T47D (cell line): ENCODE data around the genes TIMP2, CBX4 and CARD14.

- RRBS = 1% methylated on average over 59 of the region's 121 CpGs
These were observed at the start of gene TIMP2 for GRCh38 chr17:78924490-78925592. Gene TIMP2 (minus strand): TSS chr17:78925387.

DNA sequence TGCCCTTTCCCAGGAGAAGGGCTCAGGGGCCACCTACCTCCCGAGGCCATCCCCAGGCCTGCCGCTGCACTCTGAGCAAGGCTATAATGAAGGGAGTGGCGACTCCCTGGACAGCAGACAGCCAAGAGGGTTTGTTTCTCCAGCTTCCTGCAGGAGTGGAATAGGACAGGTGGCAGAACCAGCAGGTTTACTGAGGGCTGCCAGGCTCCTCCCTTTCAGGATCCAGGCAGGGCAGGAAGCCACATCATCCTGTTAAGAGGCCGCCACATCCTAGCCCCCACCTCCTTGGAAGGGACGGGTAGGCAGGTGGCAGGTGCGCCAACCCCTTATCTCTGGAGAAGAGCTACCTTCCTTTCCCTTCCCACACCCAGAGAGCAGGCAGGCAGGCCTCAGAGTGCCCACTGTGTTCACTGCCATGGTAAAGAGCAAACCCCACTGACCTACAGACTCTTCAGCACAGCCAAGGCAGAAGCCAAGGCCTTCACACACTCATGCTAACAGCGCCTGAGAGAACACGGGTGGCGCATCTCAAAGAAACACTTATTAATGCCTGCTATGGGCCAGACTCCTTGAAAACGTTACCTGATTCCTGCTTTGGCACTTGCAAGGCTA lies 4.1 kb downstream of the CANT1 start:
- RRBS = no CpG with 5 or more reads among the region's 10 CpGs

- RRBS = no CpG with 5 or more reads among the region's 6 CpGs
These were observed 838 bp upstream of the C1QTNF1 start for GRCh38 chr17:79023135-79023527.

- RRBS = no CpG with 5 or more reads among the region's 6 CpGs
These were observed 12.5 kb downstream of the C1QTNF1 start for GRCh38 chr17:79036355-79036969.

DNA sequence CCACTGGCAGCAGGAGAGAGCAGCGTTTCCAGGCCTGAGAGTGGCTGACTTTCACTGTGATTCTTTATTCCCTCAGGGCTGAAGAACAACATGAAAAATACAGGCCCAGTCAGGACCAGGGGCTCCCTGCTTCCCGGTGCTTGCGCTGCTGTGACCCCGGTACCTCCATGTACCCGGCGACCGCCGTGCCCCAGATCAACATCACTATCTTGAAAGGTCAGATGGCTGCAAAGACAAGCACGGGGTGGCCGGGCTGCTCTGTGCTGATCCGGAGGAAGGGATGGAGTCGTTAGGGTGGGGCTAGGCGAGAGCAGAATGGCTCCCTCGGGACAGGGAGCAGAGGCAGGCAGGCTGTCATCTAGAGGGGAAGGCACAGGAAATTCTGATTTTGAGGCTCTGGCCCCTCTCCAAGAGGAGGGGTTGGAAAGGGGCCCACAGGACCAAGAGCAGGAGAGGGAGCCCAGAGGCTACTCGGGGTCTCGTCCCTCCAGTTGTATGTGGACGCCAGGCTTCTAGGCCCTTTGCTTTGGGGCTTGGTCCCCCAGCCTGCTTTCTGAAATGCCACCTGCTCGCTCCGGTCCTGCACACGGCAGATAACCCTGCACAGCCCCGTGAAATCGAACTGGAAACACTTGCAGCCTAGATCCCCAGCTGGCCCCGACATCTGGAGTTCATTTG lies 22.6 kb downstream of the C1QTNF1 start:
- RRBS = 7% methylated on average over 6 of the region's 23 CpGs

- RRBS = no CpG with 5 or more reads among the region's 9 CpGs
These were observed 1.2 kb downstream of the ENGASE start for GRCh38 chr17:79075764-79076375.

DNA sequence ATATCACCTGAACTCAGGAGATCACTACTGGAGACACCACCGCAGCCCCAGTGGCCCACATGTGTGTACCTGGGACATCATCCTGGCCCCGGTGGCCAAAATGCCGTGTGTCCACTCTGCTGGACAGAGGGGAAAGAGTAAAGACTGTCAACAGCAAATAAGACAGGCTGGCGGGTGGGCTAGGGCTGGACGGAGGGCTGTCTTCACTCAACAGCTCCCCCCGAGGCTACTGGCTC lies 140.7 kb downstream of the RBFOX3 start:
- RRBS = no CpG with 5 or more reads among the region's 6 CpGs

- RRBS = no CpG with 5 or more reads among the region's 15 CpGs
These were observed 7.4 kb upstream of the RBFOX3 start for GRCh38 chr17:79618281-79618703.

DNA sequence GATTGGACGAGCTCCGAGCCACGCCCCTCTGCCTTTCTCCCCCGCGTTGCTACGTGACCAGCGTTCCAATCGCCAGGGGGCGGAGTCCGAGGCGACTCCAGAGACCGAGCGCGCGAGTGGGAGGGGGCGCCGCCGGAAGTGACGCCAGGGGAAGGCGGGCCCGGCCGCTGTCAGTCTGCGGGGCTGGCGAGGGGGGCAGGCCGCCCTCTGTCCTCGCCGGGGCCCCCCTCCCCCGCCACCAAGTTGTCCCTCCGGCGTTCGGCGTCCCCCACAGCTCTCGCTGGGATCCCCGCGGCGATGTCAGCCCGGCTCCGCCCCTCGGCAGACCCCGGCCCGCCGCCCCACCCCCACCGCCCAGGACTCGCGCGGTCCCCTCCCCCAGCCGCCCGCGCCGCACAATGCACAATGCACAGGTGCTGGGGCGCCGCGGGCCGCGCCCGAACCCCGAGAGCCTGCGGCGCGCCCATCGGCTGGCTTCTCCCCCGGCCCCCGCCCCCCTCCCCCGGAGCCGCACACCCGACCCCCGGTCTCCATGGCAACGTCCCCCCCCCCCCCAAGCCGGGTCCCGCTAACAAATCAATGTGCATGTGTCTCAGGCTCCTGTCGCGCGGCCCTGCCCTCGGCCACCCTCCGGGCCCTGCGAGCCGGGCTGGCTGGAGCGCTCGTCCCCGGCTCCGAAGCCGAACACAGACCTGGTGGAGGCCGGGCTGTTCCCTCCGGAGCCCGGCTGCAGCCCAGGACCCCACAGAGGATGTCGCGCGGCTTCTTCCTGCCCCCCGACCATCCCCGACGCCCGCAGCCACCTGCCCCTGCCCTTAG lies 583 bp upstream of the CBX8 start:
- RRBS = 1% methylated on average over 24 of the region's 92 CpGs

DNA sequence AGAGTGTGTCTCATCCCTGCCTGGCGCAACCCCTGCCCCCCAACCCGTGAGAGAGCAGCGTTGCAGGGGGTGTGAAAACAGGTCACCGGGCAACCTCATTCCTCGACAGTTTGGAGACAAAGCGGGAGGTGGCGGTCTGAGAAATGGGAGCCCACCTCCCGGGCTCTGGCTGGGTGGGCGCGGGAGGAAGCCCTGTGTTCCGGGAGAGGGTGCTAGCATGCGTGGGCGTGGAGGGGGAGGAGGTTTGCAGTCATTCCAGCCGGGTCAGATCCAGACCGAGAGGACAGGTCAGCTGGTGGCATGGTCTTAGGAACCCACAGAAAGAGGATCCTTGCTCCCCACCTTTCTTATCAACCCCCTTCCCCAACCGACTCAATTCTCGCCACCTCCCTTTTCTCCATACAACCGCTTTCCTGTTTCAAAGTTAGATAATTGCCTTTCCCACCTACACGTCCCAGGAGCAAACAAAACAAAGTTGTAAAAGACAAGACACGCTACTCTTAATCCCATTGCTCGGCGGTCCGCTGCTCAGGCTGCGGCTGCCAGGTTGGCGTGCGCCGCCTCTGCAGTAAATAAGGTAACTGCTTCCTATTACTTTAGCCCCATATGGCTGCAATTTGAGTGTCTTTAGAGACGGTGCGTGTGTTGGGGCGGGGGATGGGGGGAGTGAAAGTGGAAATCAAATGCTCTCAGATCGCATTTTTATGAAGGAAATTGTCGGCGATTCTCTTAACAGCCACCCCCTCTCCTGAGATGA lies 3.4 kb upstream of the CBX8 start:
- RRBS = 12% methylated on average over 10 of the region's 33 CpGs

DNA sequence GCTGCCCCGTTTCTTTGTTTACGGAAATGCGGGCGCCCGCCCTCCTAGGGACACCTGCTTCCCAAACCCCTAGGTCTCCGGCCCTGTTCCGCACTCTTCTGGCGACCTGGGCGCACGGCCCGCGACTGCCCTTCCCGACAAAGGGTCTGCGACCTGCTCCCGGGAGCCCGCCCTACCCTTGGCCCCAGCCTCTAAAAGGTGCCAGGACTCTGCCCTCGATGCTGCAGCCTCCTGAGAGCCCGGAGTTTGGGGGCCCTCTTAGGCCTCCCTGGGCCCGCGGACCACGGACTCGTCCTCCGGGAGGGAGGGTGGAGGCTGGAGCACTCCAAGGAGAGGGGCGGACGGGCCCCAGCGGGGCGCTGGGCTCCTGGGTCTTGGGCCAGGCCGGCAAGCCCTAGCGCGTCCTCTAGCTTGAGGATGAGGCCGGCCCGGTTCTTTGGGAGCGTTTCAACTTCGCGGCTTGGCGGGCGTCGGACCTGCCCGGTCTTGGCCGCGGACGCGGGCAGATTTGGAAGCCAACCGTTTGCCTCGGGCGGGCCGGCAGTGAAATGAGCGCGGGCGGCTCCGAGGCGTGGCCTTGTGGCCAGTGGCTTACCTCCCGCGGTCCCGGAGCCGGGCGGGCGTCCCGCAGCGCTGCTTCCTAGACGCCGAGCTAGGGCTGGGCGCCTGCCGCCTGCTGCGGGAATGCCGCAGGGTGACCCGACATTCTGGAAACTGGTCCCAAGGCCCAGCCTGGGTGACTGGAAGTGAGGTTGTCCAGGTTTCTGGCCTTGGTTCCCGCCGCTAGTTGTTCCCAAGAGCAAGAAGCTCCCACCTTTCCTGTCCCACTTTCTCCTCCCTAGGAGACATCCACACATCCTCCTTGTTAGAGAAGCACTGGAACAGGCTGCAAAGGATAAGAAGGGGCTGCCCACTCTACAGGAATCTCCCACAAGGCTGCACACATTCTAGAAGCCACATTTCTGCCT lies 4.2 kb upstream of the CBX8 start:
- RRBS = 1% methylated on average over 42 of the region's 69 CpGs

DNA sequence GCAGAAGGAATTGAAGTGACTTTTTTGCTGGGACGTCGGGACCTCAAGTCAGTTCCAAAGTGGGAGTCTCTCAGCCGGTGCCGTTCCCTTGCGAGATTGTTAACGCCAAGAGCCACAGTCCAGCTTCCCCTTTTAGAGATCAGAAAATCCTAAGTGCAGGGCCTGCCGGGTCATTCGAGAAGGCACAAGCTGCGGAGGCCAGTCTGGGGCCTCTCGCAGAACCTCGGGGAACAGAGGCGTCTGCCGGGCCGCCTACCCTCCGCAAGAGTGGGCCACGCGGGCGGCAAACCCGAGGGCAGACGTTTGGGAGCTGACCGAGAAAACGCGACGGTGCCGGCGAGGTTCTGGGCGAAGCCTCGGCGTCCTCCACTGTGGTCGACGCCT lies 6.9 kb upstream of the CBX8 start:
- RRBS = 90% methylated on average over 27 of the region's 31 CpGs

DNA sequence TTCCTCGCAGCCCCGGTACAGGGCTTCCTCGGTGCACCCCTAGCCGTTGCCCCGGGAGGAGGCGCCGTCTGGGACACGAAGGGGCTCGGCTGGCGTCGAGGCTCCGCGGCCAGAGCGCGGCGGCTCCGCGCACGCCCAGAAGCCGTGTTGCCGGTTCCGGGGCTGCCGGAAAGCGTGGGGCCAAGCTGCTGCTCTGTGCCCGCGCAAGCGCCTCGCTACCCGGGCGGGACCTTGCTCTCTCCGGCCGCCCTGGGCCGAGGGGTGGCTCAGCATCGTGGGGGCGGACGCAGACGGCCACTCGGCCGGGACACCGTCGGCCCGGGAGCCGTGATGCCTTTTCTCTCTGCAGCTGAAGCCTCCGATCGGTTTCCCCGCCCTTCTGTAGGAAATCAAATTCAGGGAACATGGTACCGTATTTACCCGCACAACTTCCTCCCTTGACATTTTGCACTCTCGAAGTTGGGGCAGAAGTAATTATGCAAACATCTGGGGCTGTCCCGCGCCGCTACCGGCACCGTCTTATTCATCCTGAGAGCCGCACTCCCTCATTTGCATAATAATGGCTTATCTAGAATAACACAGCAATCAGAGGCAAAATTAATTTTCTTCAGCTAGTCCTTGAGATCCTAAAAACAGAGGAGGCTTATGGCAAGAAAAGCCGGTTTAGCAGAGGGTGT lies 7.4 kb upstream of the CBX8 start:
- RRBS = 11% methylated on average over 30 of the region's 56 CpGs

DNA sequence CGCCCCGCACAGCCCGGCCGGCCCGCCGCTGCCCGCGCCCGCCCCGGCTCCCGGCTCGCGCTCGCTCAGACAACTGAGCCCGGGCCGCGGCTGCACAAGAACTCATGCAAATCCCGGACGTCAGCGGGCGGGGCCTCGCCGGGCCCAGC lies at the start of gene CBX4:
Gene CBX4 (minus strand): TSS at position 75 of the 149 bp plus-strand sequence.
- RRBS = 4% methylated on average over 4 of the region's 23 CpGs

DNA sequence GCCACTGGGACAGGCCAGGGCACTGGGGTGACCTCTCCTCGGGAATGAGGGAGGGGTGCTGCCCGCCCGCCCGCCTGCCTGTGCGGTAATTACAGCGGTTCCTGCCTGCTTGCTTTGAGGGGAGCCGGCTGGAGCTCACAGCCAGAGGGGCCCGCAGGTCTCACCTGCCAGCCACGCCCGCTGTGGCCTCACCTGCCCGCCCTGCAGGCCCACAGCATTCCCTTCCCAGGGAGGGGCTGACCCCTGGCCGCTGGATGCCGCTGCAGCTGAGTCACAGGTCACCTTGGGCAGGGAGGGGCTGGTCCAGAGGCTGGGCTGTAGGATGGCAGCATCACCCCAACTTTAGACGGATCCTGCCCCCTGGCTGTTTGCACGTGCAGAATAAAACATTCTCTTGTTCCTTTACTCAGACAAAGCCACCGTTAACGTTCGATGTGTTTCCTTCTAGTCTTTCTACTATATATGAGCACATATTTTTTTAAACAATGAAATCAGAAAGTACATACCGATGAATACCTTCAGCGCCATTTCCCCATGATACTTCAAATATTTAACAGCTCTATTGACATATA lies 76.8 kb upstream of the CBX4 start:
- RRBS = no CpG with 5 or more reads among the region's 20 CpGs

- RRBS = 2% methylated on average over 8 of the region's 33 CpGs
These were observed 44.3 kb downstream of the TBC1D16 start for GRCh38 chr17:79991157-79991990.

DNA sequence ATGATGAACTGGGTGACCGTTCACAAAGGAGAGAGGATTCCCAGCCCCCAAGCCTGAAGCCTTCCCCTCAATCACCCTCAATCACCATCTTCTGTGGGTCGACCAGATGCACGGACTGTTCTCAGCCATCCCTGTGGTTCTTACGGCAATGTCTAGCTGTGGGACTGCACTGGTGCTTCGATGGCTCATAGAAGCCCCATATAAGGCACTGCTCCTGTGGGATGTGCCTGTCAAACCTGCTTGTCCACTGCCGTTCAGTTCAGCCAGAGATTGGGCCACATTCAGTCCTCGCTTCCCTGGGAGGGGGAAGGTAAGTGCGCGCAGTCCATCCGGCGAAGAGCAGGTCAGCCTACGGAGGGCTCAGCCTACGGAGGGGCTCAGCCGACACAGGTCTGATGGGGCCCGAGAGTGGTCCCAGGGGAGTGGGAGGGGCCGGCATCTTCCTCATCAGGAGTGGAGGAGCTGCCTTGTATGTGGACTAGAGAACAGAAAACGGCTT lies at the start of gene CARD14:
Gene CARD14 (plus strand): TSS at position 284 of the 499 bp plus-strand sequence.
- RRBS = 1% methylated on average over 5 of the region's 17 CpGs

- RRBS = 94% methylated on average over 4 of the region's 22 CpGs
These were observed 17.8 kb downstream of the CARD14 start for GRCh38 chr17:80187474-80188165.

- RRBS = no CpG with 5 or more reads among the region's 13 CpGs
These were observed 28.9 kb downstream of the RNF213 start for GRCh38 chr17:80289433-80290092.

DNA sequence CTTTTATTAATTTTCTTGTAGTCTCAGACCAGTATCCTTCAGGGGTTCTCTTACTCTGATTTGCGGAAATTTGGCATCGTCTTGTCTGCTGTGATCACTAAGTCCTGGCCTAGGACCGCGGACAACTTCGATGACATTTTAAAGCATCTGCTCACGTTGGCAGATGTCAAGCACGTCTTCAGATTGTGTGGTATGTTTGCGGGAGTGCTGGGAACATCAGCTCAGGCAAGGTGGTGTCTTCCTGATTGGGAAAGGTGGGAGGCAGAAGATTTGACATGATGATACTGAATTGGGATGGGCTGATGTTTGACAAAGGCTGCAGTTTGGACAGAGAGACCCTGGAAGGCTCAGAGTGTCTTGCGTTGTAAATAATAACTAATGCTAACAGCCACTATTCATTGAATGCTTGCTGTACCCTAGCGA lies 64.4 kb downstream of the RNF213 start:
- RRBS = no CpG with 5 or more reads among the region's 10 CpGs